Right cardiac atrium (tissue), 1 donor: ENCODE measurements around a stretch of chr9.

DNA sequence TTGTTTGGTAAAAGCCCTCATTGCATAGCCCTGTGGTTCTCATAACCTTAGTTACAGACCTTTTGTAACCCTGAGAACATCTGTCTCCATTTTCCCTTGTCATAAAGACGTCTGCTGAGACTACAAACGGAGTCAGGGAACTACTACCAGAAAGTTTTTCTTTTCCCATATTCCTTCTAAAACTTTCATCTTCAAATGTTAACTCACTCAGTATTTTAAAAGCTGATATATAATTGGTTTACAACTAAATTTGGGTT, 1.3 kb upstream of the ANP32B start:
- PRO-cap: no peak

DNA sequence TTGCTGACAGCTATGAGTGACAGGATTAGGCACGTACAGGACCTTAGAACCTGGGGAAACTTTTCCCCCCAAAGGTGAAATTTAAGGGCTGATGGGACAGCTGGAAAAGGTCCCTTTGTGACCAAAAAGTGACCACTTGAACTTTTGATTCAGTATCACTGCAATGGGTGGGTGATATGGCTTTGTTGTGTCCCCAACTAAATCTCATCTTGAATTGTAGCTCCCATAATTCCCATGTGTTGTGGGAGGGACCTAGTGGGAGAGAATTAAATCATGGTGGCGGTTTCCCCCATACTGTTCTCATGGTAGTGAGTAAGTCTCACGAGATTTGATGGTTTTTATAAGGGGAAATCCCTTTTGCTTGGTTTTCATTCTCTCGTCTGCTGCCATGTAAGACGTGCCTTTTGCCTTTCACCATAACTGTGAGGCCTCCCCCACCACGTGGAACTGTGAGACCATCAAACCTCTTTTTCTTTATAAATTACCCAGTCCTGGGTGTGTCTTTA, 9.6 kb upstream of the NANS start:
- PRO-cap: no peak

DNA sequence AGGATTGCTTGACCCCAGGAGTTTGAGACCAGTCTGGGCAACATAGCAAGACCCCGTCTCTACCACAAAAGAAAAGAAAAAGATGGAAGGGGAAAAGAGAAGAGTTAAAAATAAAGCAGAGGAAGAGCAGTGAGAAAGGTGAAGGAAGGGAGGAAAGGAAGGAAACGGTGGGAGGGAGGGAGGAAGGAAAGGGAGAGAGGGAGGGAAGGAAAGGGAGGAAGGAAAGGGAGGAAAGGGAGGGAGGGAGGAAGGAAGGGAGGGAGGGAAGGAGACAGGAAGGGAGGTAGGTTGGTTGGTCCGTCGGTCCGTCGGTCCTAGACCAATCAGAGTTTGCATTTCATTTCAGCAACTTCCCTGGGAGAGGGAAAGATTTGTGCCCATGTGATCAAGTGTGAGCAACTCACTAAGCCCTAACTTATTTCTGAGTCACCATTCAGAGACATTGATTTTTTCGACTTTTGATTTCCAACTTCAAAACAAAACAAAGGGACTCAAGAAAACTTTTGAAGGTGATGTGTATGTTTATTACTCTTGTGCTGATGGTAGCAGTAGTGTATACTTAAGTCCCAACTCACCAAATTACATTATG, 18.8 kb downstream of the NANS start:
- PRO-cap: no peak

- PRO-cap: no peak
These were observed 26.5 kb downstream of the NANS start for GRCh38 chr9:98082861-98083671.

DNA sequence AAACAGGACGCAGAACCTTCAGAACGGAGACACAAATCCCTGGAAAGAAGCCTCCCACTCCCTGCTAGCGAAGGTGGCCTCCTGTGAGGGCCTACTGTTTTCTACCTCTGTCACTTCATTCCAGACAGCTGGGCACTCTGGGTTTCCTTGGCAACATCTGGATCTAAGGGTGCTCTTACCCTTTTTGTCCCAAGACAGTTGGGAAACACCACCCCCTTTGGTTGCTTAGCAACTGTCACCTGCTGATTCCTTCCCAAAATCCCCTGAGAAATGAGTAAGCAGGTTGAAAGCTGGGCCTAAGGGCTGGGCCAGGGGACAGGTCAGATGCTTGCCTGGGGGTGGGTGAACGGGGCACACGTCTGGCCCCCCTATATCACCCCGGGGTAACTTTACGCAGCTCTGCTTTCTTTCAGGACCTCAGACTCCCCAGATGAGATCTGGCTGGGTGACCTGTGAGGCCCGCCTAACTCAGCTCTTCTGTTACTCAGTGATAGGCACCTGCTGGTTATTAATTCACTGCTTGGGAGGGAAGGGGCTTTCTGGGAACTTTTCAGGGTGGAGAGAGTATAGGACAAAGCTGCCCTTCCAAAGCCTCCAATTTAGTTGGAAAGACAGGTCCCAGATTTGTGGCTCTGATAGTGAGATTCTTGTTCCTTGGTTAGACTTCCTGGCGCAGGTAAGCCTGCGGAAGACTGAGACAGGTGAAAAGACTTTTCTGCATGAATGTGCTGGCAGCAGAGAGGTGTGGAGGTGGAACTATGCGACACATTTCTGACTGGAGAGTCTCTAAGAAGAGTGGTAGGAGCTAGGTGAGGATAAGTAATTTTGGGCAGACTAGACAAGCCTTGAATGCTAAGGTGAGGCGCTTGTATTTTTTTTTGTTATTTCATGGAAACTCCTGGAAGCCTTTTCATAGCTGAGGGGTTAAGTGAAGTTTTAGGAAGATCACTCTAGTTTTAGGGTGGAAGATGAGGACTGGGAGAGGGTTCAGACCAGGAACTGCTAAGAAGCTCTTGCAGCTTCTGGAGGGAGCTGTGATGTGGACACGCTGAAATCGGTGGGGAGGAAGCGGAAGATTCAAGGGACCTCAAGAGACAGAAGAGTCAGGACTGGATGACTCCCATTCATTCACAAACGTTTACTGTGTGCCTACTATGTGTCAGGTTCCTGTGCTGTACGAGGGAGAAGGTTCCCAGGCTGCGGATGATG, 29.8 kb downstream of the NANS start:
- PRO-cap: no peak

DNA sequence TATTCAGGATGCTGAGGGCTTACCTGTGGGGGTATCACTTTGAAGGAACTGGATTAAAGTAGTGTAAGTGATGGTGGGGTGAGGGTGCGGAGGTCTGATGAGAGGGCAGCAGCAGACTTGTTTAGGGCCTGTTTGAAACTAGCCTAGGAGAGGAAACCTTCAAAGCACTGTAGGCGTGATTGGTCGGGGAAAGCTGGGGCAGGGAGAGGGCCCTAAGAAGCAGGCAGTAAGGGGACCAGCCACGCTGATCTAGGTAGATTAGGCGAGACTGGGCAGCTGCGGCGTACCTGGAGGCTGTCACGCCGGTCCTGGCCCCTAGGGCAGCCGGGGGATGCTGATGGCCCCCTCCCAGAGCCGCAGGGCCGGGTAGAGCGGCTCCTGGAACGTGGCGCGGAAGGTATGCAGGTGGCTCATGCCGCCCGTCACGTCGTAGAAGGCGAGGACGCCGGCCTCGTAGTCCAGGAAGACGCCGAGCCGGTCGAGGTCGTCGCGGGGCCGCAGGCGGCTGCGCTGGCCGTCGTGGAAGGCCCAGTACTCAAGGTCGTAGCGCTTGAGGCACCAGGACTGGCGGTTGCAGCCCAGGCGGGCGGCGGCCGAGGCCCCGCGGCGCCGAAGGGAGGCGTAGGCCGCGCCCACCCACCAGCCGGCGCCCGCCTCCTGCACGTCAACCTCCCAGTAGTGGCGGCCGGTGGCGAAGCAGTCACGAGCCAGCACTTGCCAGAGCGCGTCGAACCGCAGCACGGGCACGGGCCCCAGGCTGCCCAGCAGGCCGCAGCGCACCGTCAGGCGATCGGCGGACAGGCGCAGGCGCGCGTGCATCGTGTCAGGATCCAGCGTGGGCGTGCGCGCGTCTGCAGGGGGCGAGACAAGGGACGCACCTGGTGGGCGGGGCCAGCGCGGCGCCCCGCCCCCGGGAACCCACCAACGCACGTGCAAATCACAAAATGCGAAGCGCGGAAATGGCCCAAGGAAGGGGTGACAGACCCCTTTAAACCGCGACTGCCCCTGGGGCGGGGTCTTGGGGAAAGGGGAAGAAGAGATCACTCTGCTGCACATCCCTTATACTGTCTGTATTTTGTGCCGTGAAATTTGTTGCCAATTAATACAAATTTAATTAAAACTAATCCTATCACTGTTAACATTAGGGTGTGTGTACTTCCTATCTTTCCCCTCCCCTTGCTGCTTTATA, 31.0 kb downstream of the NANS start:
- PRO-cap: unidirectional peak, minus-strand start at position 815 of the sequence

DNA sequence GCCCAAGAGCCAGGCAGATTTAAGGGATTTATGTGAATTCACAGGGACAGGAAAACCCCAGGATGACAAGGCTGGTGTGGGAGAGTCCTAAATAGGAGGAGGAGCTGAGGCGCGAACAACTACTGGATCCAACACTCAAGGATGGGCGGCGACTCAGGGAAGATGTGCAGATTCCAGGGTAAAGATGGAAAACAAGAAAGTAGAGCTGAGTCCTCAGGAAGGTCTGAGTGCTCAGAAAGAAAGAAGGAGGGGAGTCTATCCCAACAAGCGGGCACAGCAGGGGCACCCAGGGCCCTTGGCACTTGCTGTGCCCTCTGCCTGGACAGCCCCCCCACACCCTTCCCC, 26.9 kb downstream of the TRIM14 start:
- PRO-cap: no peak

DNA sequence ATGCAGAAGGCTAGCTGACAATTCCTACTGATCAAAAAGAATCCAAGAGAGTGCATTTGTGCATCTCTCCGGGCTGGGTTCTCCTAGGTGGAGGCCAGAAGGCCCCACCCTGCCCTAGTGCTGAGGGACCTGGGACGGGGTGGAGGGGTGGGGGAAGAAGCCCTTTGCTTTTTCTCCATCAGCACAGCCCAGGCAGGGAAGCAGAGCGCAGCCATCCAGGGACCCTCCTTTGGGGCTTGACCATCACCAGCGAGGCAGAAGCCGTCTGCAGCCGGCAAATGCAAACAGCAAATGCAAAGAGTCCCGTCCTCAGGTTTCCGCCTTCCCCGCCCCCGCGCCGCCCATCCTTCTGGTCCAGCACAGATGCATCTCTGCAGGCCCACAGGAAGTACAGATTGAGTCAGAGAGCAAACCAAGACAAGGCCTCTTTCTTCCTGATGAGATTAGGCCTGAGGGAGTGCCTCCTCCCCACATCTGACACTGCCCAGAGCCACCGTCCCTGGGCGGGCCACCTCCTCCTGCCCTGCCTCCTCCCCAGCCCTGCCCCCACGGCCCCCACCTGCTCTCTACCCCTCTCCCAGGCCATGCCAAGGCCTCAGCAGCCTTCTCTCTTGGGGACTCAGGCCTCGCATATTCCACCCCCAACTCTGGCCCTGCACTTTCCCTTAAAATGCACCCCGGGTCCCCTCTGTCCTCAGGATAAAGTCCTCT, 23.4 kb downstream of the CORO2A start:
- PRO-cap: no peak

DNA sequence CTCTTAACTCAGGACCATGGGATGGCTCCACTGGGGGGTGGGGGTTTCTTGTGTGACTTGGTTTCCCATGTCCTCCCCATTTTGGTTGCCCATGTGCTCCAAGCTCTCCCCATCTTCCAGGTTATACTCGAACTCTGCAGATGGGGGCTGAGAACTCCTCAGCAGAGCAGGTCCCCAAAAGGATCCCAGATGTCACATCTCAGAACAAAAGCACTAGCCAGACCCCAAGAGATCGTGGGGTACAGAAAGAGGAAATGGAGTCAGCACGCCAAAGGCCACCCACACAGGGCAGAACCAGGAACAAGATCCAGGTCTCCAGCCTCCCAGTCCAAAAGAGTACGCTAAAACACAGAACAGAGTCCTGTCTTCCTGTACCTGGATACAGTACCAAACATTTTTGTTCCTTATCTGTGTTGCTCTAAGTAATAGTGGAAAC, 15.9 kb downstream of the CORO2A start:
- PRO-cap: no peak

DNA sequence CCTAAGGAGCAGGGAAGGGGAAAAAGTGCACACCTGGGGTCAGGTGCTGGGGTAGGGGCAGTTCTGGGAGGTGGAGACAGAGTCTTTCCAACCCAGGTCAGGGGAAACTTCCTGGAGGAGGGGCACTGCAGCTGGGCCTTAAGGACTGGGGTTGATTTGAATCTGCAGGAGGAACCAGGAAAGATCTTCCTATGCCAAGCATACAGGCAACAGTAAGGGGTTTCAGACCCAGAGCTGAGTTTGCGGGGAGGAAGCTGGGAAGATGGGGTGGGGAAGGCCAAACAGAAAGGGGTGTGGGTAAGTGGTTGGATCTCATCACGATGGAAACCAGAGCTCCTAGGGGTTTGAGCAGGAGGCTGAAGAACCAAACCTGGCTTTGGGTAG, 8.9 kb downstream of the TBC1D2 start:
- PRO-cap: no peak

DNA sequence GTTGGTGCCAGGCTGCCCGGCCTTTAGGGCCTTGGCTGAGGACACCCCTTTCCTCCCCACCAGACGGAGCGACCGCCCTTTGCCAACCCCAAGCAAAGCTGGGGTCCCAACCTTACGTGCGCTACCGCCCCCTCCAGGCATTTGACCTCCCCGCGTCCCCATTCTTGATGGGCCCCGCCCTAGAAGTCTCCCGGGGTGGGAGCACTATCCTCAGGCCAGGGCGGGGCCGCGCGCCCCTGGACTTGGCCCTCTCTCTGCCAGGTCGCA, 838 bp upstream of the GABBR2 start:
- PRO-cap: no peak

DNA sequence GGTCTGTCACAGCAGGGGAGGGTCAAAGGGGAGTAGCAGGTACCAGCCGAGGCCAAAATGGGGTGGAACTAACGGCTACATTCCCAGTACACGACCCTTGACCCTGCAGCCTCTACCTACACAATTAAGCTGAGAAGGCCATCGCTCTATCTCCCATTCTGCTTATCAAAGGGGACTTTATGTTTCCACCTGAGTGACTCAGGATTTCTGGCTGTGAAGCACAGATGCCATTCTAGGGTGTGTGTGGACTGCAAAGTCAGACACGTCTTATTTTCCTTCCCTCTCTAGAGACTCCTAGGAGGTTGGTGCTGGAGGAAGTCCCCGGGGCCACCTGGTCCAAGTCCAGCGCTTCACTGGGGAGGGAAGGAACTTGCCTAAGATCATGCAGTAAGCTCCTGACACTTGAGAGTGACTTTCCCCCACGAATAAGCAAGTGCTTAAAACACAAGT, 14.4 kb downstream of the ANKS6 start:
- PRO-cap: no peak

- PRO-cap: no peak
These were observed 4.2 kb downstream of the ANKS6 start for GRCh38 chr9:98792153-98792654.

DNA sequence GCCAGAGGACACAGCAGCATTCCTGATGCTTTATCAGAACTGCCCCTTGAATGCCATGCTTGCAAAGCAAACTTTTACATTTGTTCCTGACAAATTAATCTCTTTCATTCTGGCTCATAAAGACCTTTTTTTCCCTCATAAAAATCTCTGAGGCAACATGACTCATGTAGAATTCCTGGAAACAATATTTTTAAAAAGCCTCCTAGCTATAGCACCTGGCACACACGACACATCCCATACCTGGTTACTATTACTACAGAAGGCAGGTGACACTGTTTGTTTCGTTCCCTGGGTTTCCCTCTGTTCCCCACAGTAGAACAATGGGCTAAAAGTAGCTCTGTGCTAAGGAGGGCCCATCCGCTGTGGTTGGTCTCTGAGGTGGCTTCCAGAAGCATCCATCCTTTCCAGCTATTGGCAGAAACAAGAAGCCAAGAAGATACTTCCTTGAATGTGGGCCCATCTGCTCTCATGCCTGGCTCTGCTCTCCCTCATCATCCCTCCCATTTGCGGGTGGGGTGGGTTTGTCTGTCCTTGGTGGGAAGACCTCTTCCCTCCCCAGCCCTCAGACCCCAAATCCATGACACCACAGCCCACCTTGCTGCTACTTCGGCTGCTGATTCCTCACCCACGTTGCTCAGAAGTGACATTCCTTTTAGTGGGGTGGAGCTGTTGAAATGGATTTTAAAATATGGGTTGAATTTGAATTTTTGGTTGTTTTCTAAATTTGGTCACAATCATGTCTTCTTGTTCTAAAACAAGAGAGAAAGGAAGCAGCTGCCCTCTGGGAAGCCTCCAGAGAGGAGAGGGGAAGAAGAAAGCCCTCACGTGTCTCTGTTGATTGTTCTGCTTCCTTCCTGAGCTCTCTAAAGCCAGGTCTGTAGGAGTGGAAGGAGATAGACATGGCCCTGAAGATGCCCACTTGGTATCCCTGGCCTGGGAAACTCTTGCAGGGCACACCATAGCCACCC, 59.3 kb downstream of the GALNT12 start:
- PRO-cap: no peak

GRCh38 chr9:98867602-98868088, 60.2 kb downstream of the GALNT12 start:
- PRO-cap: no peak

GRCh38 chr9:99071169-99071916, 33.6 kb upstream of the TGFBR1 start:
- PRO-cap: no peak

GRCh38 chr9:99072686-99073009, 32.3 kb upstream of the TGFBR1 start:
- PRO-cap: unidirectional peak, plus-strand start at chr9:99072819

GRCh38 chr9:99105768-99106268, 905 bp downstream of the TGFBR1 start:
- PRO-cap: no peak

- PRO-cap: no peak
These were observed 4.6 kb downstream of the TGFBR1 start for GRCh38 chr9:99109548-99109972.

DNA sequence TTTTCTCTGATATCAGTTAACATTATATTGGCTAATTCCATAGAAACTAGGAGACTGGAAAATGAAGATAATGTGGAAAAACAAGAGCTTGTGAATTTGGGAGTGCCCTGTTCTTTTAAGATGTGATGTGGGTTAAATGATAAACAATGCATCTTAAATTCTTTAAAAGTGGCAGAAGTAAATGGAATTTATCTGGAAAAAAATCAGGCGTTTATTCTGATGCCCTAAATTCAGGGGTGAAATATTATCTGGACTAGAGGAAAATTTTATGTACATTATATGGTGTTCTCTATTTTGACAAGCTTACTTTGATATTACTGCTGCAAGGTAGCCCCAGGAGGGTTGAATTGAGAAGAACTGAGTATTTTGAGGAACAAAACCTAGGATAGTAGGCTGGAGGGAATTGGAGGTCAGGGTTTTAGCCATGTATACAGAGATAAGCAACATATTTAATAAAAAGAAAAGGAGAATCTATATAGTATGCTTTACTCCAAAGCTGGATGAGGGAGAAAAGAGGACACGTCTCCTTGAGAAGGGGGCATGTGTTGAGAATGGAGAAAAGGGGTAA, 16.1 kb downstream of the TGFBR1 start:
- PRO-cap: no peak